Left lobe of liver (tissue), 1 donor: ENCODE measurements around a stretch of chr20.

DNA sequence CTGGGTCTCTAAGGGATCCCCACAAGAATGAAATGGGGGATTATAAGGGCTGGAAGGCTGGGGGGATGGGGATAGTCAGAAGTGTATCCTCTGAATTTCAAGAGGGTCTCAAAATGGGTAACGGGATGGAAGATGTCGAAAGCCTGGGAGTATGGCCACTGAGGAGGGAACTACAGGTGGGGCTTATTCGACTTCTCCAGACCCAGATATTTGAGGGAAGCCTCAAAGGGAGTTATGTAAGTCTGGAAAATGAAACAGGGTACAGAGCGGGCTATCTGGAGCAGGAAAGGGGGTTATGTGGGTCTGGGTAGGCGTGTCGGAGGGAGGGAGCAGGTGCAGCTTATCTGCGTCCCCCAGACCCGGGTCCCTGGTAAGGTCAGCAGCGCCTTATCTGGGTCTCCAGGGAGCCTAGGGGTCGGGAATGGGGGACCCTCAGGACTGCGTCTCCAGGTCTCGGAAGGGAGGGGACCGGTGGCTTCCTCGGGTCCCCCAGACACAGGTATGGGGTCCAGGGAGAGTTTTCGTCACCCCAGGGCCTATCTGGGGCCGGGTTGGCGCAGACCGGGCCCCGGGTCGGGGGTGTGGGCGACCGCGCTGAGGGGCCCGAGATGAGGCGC, 502 bp downstream of the PLAGL2 start:
- PRO-cap = no peak

DNA sequence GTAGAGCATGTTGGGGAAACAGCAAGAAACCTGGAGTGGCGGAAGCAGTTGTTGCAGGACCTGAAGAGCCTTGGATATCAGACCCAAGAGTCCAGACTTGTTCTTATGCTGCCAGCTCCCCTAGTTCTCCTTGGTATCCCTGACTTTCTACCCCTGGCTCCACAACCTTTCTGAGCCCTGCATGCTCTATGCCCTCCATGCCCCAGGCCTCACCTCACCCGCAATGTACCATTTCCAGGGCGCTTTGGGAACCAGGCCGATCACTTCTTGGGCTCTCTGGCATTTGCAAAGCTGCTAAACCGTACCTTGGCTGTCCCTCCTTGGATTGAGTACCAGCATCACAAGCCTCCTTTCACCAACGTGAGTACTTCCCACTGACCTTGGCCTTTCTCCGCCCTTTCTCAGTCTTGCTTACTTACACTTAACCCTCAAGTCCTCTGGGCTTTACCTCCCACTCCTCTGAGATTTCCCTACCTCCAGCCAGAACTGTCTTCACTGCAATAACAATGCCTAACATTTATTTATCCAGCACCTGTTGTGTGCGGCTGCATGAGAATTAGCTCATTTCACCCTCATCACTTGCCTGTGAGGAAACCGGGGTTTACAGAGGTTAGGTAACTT, 2.3 kb downstream of the POFUT1 start:
- PRO-cap = no peak

- PRO-cap = bidirectional peak, plus-strand start at chr20:32357598, minus-strand start at chr20:32357500
Observed at GRCh38 chr20:32357422-32357695, 772 bp upstream of the ASXL1 start.

DNA sequence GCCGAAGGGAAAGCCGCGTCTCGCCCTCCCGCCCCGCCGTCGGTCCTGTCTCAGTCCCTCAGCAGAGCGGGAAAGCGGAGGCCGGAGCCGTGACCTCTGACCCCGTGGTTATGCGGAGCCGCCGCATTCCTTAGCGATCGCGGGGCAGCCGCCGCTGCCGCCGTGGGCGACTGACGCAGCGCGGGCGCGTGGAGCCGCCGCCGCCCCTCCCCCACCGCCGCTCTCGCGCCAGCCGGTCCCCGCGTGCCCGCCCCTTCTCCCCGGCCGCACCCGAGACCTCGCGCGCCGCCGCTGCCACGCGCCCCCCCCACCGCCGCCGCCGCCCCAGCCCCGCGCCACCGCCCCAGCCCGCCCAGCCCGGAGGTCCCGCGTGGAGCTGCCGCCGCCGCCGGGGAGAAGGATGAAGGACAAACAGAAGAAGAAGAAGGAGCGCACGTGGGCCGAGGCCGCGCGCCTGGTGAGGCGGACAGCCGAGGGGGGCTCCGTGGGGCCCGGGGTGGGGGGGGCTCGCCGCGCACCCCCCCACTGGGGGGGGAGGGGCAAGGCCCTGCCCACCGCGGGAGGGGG, 328 bp downstream of the ASXL1 start:
- PRO-cap = bidirectional peak, plus-strand start at position 126 of the sequence, minus-strand start at position 164 of the sequence; bidirectional peak, plus-strand start outside the sequence, minus-strand start at position 321 of the sequence

DNA sequence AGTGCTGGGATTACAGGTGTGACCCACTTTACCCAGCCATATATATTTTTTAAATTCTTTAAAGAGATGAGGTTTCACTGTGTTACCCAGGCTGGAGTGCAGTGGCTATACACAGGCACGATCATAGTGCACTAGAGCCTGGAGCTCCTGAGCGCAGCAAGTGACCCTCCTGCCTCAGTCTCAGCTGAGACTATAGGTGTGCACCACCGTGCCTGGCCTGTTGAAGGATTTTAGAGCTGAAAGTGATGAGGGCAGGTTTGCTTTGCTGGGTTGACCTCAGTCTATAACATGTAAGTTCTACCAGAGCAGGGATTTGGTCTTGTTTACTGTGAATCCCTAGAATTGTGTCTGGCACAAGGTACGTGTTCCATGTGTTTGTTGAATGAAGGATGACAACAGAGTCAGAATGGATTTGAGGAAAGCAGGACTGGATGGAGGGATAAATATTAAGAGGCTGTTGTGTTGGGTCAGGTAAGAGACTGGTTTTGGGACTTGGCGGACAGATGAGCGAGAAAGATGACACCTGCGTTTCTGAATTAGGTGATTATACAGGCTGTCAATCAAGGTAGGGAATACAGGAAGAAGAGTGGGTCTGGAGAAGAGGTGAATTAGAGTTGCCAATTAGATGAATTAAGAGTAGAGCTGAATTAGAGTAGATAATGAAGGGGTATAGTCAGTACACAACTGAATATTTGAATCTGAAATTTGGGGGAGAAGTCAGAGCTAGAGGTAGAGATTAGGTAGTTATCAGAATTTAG, 6.5 kb downstream of the ASXL1 start:
- PRO-cap = no peak

GRCh38 chr20:32480843-32481201, 104.3 kb downstream of the NOL4L start:
- PRO-cap = no peak

DNA sequence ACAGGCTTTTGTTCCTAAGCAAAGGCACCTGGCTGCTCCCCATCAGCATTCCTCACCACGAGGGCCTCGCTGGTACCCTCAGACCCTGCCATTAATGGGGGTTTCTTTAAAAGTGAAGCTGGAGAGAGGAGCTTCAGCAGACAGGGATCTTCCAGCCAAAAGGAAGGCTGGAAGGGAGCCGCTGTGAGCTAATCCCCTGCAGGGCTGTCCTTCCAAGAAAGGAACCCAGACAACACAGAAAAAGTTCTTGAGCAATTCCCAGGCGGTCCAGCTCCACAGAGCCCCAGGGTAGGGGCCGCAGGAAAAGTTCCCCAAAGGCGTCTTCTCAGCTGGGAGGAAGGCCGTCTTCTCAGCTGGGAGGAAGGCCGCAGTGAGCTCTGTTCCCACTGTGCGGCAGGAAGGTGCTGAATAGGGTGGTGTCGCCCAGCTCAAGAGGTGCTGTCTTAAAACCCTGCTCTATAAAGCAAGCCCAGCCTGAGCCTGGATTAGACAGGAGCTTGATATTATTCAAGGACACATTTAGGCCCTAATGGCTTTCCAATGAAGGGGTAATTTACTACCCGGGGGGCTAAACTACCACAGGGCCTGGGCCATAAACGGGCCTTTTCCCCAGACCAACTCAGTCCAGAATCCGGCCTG, 103.8 kb downstream of the NOL4L start:
- PRO-cap = no peak

DNA sequence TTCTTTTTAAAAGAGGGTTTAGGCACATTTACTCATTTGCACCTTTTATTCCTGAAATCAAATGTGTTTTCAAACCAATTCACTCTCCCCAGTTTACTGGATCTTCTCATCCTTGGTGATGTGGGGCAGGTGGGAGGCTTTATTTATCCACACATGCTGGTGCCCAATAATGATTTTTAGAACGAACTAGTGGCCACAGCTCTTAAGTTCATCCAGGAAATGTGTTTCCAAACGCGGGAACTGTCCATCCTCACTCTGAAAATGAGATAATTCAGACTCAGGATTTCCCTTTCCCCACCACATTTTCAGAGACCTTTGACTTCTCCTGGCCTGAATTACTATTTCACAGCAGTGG, 99.6 kb downstream of the NOL4L start:
- PRO-cap = bidirectional peak, plus-strand start outside the sequence, minus-strand start at position 263 of the sequence

GRCh38 chr20:32761610-32762295, 432 bp upstream of the DNMT3B start:
- PRO-cap = bidirectional peak, plus-strand start at chr20:32762385, minus-strand start at chr20:32762137

DNA sequence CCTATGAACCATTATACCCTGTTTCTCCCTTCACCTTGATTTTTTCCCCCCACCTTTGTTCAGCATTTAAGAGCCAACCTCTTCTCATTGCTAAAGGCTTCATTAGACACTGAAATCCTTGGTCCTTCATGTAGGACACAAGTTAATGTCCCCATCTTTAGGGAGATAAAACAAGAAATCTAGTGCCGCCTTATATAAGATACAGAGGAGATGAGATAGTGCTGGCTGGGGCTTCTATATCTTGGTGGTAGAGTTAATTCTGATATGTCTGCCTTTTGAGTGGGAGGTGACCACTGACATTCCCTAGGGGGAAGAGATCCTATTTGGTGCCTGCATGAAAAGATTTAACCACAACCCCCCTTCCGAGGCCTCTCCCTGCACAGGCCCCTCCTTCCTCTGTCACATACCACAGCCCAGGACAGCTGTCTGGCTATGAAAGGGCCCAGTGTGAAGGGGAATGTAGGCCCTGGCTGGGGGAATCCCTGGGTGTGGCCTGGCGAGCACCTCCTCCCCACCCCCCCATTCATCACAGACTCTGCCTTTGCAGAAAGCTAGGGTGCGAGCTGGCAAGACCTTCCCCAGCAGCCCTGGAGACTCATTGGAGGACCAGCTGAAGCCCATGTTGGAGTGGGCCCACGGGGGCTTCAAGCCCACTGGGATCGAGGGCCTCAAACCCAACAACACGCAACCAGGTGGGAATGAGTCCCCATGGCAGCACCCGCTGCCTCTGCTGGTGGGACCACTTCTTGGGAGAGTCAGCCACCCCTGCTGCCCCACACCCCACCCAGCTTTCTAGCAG, 27.5 kb upstream of the MAPRE1 start:
- PRO-cap = no peak

- PRO-cap = no peak
Observed at GRCh38 chr20:32855383-32855949, 3.3 kb upstream of the EFCAB8 start.

- PRO-cap = no peak
Observed at GRCh38 chr20:33113378-33113851, 34.0 kb downstream of the BPIFB4 start.

DNA sequence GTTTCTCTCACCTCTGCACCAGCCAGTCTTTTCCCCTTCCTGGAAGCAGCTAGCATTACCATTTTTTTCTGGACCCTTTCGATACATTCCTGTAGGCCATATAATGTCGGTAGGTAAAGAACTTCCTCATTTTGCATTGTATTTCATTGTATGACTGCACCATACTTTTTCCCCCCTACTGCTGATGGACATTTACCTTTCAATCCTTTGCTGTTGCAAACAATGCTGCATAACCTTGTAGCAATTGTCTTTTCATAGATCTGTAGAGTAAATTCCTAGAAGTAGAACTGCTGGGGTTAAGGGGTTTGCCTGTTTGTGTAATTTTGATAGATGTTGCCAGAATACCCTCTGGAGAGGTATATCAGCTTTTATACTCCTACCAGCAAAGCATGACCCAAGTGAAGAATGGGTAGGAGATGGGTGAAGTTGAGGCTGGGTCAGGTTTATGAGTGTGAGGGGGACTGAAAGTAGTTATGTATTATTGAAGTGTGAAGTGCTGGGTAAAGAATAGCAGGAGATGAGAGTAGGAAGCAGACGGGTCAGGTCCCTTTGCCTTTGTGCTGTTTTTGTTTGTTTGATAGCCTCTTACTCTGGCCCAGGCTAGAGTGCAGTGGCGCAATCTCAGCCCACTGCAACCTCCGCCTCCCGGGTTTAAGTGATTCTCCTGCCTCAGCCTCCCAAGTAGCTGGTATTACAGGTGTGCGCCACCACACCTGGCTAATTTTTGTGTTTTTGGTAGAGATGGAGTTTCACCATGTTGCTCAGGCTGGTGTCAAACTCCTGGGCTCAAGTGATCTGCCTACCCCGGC, 17.8 kb downstream of the CBFA2T2 start:
- PRO-cap = no peak

- PRO-cap = no peak
Observed at GRCh38 chr20:33556136-33556684, 66.3 kb downstream of the CBFA2T2 start.

DNA sequence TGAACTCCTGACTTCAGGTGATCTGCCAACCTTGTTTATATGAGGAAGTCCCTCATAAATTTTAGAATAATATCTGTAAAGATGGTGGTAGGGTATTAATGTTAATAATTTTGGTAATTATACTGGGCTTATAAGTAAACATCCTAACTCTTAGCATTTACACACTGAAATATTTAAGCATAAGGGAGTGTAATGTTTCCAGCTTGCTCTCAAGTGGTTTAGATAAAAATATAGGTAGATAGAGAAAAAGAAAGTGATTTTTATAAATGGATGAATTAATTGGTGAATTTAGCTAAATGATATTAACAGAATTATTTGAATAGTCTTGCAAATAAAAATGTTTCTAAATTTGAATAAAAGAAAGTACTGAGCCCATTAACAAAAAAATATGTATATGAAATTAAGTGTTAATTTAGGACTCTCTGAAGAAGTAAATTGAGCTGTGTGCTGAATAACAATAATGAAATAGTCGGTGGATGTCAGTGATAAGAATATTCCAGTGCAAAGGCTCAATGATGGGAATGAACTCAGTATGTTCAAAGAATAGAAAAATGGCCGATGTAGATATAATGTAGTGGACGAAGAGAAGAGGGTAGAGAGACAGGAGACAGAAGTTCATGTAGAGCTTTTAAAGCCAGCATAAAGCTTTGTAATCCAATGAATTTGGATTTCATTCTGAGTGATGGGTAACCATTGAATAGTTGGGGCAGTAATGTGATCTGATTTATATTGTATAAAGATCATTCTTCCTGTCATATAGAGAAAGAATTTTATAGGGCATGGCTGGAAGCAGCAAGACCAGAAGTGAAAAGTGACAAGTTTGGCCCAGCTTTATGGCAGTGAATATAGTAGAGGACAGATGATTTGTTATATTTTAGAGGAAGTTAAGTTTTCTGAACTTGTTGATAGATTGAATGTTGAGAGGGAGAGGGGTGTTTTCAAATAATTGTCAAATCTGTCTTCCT, 82.5 kb downstream of the CBFA2T2 start:
- PRO-cap = no peak

DNA sequence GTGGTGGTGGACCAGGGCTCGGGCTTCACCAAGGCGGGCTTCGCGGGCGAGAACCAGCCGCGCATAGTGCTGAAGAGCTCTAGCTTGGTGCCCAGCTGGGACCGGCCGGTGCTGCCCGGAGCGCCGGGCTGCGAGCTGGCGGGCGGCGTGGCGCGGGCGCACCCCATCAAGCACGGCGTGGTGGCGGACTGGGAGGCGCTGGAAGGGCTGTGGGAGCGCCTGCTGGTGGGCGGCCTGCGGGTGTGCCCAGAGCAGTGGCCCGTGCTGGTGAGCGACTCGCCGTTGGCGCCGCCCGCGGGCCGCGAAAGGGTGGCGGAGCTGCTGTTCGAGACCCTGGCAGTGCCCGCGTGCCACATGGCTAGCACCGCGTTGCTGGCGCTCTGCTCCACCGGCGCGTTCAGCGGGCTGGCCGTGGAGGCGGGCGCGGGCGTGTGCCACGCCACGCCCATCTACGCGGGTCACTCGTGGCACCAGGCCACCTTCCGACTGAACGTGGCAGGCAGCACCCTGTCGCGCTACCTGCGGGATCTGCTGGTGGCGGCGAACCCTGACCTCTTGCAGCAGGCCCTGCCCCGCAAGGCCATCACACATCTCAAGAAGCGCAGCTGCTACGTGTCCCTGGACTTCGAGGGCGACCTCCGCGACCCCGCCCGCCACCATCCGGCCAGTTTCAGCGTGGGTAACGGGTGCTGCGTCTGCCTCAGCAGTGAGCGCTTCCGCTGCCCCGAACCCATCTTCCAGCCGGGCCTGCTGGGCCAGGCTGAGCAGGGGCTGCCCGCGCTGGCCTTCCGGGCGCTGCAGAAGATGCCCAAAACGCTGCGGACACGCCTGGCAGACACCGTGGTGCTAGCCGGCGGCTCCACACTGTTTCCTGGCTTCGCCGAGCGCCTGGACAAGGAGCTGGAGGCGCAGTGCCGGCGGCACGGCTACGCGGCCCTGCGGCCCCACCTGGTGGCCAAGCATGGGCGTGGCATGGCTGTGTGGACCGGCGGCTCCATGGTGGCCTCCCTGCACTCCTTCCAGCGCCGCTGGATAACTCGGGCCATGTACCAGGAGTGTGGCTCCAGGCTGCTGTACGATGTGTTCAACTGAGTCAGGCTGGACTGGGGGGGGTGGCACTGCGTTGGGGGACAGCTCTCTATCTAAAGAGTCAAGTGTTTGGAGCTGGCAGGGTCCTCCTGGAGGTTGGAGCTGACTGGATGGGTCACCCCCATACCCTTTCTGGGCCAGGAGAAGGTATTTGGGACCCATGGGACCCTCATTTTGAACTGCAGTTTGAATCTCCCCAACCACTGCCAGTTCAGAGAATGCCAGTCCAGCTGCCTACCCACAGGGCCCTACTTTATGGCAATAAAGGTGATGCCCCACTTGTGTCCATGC, 891 bp downstream of the ACTL10 start:
- PRO-cap = bidirectional peak, plus-strand start at position 489 of the sequence, minus-strand start at position 399 of the sequence; unidirectional peak, minus-strand start at position 870 of the sequence

DNA sequence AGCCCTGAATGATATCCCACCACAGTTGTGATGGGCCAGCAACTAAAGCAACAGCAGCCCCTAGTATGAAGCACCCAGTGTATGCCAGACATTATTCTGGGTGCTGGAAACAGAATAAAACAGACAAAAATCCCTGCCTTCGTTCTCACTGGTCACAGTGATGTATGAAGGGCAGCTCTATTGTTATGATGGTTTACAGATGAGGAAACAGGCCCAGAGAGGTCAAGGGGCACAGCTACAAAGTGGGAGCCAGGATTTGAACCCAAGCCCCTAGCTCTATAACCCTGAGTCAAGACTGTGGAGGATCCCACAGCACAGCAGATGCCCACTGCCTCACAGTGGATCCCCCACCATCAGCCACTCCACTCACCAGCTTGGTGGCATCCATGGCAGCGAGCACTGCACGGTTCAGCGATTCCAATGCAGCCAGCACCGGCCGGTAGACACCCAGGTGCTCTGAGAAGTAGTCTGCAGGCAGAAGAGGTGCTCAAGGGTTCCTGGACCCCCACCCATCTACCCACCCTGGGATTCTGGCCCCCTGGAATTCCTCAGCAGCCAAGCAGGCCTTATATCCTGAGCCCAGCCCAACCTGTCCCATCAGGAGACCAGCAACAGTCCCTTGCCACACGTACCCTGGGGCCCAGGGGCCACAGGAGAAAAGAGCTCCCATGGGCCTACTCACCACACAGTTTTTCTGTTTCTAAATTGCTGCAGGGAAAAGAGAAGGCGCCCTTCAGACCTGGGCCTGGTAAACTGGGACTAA, 2.4 kb downstream of the ACTL10 start:
- PRO-cap = no peak

GRCh38 chr20:33672515-33673215, 1.6 kb downstream of the NECAB3 start:
- PRO-cap = no peak

DNA sequence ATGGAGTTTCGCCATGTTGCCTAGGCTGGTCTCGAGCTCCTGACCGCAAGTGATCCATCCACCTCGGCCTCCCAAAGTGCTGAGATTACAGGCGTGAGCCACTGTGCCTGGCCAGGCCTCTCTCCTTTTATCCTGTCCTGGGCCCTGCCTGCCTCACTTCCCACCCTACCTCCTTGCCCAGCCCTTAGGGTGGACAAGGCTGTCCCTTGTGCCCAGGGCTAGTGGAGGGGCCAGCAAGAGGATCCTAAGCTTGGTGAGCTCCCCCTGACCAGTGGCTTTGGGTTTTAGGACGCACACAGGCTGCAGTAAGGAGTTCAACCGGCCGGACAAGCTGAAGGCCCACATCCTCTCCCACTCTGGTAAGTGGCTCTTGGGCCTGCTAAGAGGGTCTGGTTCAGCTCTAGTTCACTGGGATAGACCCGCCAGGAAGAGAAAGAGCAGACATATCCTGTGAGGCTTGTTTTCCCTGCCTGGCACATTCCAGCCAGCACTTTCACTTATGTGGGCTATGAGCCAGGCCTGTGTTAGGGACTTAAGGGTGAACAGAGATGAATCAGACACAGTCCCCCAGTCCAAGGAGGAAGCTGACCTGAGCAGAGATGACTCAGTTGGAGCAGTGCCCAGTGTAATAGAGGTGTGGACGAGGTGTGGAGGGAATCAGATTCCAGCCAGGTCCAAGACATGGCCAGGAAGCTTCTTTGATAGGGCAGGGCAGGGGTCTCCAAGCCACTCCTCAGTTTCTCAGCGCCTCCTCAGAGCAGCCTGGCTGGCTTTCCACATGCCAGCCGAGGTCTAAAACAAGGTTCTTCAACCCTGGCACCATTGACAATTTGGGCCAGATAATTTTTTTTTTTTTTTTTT, 21.7 kb upstream of the CHMP4B start:
- PRO-cap = no peak

- PRO-cap = no peak
Observed at GRCh38 chr20:33791393-33791870, 19.7 kb upstream of the CHMP4B start.